ENCODE measurements around the genes RPL39 and CT47A10.

GRCh38 chrX:119207499-119208090 lies 28.5 kb upstream of the PGRMC1 start:
- RRBS: no CpG with 5 or more reads among the region's 12 CpGs

- RRBS: 63% methylated on average over 3 of the region's 19 CpGs
Observed at GRCh38 chrX:119237053-119237607, 1.0 kb downstream of the PGRMC1 start.

- RRBS: no CpG with 5 or more reads among the region's 3 CpGs
Observed at GRCh38 chrX:119243487-119244150, 7.5 kb downstream of the PGRMC1 start.

GRCh38 chrX:119410442-119410684 lies 11.2 kb downstream of the SLC25A43 start:
- RRBS: no CpG with 5 or more reads among the region's 5 CpGs

- RRBS: no CpG with 5 or more reads among the region's 1 CpG
Observed at GRCh38 chrX:119506143-119506442, 37.8 kb downstream of the SLC25A5 start.

- RRBS: no CpG with 5 or more reads among the region's 75 CpGs
Observed at GRCh38 chrX:119605215-119606277, 31.2 kb downstream of the UBE2A start.

DNA sequence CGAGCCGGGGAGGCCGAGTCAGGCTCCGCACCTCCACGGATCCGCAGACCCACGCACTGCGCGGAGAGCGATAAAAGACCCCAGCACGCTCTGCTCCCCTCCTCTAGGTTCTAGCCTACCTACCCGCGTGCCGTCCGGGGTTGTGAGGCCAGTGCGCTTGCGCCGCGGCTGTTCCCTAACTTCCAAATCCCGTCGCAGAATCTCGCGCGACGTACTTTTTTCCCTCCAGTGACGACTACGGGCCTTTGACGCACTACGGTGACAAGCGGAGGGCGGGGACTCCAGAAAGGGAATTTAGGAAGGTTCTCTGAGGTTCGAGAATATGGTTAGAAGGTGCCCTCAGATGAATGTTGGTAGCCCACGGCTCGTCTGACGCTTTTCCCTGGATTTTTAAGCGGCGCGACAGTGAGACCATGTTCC lies 31.9 kb downstream of the UBE2A start:
- RRBS: no CpG with 5 or more reads among the region's 38 CpGs

GRCh38 chrX:119791560-119792353 lies at the start of gene RPL39:
TSS of gene RPL39 (minus strand) at chrX:119791630.
- RRBS: no CpG with 5 or more reads among the region's 50 CpGs

DNA sequence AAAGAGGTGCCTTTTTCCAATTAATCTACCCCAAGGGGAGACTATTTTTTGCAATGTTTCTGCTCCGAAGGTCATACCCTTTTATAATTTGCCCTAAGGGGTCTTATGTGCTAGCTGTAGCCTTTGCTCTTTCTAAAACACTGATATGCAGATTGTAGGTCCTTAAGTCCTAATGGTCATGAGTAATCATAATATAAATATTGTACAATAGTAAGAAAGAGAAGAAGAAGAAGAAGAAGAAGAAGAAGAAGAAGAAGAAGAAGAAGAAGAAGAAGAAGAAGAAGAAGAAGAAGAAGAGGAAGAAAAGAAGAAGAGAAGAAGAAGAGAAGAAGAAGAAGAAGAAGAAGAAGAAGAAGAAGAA lies 20.9 kb upstream of the CUL4B start:
- RRBS: no CpG with 5 or more reads among the region's 1 CpG

DNA sequence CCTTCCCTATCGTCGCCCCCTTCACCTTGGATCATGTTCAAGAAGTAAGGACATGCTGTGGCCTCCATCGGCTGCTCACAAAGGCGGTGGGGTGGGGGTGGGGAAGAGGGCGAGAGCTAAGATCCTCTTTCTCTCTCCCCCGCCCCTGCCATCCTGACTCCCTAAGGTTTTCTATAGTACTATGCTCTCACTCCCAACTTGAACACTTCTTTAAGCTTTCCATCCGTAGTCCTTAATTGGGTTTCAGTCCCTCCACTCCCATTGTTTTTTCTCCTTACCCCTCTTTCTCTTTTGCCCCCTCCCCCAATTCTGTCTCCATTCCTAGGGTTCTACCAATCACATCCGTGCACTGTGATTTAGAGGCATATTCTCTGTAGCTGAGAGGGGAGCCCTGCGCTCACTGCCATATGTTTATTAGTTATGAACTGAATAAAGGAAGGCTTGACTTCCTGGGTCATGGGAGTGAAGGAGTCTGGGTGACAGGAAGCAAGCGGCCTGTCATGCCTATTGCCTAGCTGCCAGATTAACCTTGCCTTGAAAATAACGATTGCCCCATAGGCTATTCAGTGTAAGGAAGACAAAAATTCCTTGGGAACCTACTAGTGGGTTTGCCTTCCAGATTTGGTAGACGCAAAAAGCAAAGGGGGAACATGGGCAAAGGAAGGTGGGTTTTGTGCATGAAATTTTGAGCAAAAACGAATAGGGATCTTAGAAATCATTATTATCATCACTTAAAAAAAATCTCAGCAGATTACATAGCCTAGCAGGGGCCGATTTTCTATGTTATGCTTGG lies 499 bp downstream of the MCTS1 start:
- RRBS: no CpG with 5 or more reads among the region's 14 CpGs

- RRBS: no CpG with 5 or more reads among the region's 11 CpGs
Observed at GRCh38 chrX:120752347-120753456, 122.8 kb upstream of the C1GALT1C1 start.

DNA sequence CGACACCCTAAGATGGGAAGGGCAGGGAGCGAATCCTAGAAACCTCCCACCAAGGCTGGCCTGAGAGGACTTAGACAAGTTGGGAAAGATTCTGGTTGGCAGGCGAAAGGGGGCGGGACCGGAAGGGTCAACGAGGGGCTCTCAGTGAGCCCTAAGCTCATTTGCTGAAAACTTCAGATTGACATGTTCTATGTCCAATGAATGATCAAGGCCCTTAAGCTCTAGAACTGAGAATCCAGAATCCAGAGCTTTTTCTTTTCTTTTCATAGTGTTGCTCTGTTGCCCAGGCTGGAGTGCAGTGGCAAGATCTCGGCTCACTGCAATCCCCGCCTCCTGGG lies at the start of gene CT47A10:
TSS of gene CT47A10 (minus strand) at position 100 of the 338 bp plus-strand sequence.
- RRBS: no CpG with 5 or more reads among the region's 8 CpGs

- RRBS: no CpG with 5 or more reads among the region's 3 CpGs
Observed at GRCh38 chrX:121161339-121161800, 114.0 kb downstream of the GLUD2 start.

DNA sequence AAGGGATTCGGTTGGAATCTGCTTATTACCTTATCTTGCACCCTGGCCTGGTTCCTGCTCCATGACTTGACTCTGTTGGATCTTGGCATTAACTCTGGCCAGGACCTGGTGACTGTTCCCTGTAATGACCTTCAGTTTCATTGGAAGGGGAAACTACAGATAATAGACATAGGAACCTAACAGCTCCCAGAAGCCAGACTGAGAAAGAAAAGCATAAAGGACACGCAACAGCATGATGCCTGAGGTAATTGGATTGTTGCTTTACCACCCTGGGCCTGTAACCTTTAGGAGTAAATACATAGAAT lies 762.3 kb upstream of the GRIA3 start:
- RRBS: no CpG with 5 or more reads among the region's 2 CpGs

GRCh38 chrX:123622628-123622981 lies 110.2 kb downstream of the THOC2 start:
- RRBS: no CpG with 5 or more reads among the region's 4 CpGs

DNA sequence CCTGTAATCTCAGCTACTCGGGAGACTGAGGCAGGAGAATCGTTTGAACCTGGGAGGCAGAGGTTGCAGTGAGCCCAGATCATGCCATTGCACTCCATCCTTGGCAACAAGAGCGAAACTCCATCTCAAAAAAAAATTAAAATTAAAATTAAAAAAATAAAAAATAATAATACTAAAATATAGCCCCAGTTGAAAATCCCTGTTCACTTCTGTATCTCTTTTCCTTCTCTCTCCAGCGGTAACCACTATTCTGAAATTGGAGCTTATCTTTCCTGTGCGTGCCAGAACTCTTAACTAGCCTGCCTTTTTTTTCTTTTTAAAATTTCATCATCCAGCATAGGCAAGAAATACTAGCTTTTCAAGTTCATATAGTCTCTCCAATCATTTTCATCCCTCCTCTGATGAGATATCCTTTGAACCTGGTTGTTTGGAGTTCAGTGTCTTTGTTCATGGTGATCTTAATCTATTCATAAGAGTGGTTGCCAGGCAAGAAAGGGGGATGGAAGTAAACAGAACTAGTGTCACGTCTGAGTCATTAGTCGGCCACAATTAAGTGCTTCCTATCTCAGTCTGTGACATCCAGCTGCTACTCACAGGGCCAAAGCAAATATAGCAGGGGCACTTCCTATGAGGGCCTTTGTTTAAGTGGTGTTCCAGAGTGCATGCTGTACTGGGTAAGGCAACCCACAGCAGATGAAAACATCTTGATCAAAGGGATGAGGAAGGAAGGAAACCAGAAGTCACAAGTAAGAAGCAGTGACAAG lies 56.5 kb upstream of the XIAP start:
- RRBS: no CpG with 5 or more reads among the region's 7 CpGs

- RRBS: no CpG with 5 or more reads among the region's 2 CpGs
Observed at GRCh38 chrX:123822931-123823457, 36.9 kb upstream of the XIAP start.

DNA sequence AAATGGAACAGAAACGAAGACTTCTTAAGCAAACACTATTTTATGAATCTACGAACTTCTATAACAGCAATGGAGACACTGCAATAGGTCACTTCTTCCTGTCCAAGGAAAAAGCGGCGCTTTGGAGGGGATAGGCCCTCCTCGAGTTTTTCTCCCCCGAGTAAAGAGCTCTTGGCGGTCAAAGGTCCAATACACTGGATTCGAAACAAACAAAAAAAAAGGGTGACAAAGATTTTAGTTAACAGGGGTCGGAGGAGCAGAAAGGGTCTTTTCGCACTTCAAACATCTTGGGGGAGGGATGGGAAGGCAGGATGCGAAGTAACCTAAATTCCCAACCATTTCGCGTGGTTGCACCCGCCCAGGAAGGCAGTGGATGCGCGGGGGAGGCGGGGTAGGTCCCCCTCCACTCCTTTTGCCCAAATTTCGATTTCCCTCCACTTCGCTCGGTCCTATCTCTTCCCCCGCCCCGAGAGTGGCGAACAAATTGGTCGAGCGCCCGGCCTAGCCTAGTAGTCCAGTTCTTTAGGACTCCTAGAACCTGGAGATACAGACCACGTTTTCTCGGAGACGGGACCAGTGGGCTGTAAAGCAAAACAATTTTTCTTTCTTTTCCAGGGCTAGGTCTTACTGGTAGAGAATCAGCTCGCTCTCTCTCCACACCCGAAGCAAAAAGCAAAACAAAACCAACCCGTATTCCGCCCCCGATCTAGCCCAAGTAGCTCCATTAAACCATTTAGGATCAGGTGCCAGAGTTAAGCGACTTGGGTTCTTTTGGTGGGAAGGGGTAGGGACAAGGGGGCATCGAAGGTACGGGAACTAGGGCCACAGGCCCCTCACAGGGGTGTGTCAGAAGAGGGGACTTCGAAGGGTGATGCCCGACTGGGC lies 2.1 kb upstream of the STAG2 start:
- RRBS: no CpG with 5 or more reads among the region's 39 CpGs

GRCh38 chrX:123976501-123977228 lies 15.2 kb downstream of the STAG2 start:
- RRBS: no CpG with 5 or more reads among the region's 3 CpGs

- RRBS: no CpG with 5 or more reads among the region's 8 CpGs
Observed at GRCh38 chrX:123994972-123995321, 33.4 kb downstream of the STAG2 start.

Data from GM12892 (cell line).